Caco-2 (cell line): Measurements from ENCODE around the genes ZNF12 and UMAD1.

DNA sequence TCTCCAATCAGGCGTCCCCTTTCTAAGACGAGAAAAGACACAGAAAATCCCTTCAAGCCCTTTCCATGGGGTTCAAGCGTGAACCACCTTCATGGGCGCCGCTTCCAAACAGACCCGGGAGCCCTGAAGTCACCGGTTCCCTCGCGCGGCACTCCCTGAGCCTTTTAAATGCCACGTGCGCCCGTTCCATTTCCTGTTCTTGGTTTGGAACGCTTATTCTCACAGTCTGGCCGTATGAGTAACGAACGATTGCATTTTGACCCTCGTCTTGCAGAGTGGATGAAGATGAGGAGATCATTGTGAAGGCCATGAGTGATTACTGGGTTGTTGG lies 25.0 kb downstream of the CCZ1 start:
- PRO-cap: no peak
- RRBS: no CpG with 5 or more reads among the region's 18 CpGs

GRCh38 chr7:6023278-6024548 lies 7.5 kb upstream of the ANKRD61 start:
- PRO-cap: no peak
- RRBS: no CpG with 5 or more reads among the region's 28 CpGs

DNA sequence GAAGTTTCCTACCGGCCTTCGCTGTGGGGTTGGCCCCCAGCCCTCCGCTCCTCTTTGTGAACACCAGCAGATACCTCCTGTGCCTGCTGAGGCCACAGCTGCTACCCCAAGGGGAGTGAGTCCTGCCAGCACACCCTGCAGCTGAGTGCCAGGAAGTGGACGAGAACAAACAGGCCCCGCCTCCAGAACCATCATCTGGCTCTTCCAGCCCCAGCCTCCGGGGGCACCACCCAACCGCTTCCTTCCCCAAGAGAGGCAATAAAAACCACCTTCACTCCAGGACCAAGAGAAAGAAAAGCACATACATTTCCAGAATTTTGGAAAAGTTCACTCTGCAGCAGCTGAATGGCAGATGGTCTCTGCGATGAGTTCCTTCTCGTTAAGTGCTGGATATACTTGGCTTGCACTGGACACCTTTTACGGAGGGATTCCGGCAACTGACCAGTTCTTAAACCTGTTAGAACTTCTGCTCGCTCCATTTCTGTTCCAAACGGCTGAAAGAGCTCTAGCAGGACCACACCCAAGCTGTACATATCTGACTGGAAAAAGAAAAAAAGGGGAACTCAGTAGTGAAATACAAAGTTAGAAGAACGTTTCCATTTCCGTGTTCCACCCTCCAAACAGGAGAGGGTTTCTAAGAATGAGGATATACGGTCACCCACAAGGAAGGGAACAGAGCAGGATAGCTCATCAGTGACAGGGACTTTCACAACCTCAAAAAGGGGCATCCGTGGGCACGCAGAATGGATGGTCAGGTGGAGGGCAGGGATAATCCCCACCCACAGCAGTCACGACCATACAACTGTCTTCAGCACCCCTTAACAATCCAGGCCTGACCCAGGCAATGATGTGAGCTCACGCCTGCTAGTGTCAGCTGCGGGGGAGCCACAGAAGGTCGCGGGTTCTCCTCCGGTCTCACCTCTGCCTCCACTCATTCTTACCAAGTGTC lies 4.5 kb upstream of the ANKRD61 start:
- PRO-cap: no peak
- RRBS: no CpG with 5 or more reads among the region's 24 CpGs

DNA sequence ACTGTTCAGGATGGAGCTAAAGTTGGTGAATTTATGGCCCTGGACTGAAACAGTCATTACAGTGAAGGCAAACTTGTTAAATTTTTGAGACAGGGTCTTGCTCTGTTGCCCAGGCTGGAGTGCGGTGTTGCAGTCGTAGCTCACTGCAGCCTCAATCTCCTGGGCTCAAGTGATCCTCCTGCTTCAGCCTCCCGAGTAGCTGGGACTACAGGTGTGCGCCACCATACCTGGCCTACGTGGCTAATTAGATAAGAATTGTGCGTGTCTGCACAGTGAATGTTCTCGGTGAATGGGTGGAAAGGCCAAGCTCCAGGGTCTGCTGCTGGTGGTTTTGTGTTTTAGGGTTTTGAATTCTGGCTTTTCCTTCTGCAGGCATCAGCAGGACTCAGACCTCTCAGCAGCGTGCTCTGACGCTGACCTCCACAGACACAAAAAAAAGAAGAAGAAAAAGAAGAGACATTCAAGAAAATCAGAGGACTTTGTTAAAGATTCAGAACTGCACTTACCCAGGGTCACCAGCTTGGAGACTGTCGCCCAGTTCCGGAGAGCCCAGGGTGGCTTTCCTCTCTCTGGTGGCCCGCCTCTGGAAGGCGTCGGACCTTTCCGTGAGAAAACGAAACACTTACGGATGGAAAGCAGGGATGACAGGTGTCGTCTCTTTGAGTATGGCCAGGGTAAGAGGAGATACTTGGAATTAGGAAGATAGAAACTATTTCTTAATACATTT lies 51.8 kb downstream of the USP42 start:
- PRO-cap: no peak
- RRBS: no CpG with 5 or more reads among the region's 18 CpGs

DNA sequence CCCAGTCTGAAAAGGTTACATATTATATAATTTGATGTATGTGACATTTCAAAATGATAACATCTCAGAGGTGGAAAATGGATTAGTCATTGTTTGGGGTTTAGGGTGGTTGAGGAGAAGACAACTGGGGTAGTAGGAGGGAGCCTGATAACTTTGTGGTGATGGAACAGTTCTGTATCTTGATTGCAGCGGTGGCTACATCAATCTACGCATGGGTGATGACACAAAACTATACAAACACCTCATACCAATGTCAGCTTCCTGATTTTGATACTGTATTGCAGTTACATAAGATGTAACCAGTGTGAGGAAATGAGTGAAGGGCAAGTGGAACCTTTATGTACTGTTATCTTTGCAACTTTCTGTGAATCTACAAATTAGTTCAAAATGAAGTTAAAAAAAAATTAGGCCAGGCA lies 51.1 kb downstream of the CYTH3 start:
- PRO-cap: no peak
- RRBS: no CpG with 5 or more reads among the region's 2 CpGs

DNA sequence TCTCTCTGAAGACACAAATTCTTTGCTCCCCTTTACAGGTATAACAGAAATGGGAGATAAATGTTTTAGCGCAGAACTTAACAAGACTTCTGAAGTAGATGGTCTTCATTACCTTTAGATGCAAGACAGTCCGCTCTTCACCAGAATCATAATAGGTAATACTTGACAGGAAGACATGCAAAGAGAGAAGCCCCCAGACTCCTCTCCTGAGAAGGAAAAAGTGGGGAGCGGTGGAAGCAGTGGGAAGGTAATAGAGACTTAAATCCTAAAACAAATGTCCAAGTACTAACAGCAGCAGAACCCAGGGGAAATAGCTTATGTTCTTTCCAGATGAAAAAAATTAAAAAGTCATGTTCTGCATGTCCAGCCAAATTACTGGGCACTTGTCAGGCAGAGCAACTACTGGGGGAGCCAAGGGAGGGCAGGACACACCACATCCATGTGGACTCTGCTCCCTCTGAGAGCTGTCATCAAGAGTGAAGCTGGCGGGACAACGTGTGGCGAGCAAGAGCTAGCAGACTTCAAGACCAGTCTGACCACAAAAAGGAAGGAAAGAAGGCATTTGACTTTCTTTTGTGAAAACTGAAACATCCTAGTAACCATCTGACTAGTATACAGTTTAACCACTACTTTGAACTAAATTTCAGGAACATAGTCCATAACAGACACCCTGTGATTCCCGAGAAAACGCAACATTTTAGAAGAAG lies 15.9 kb downstream of the CYTH3 start:
- PRO-cap: no peak
- RRBS: no CpG with 5 or more reads among the region's 8 CpGs

- PRO-cap: no peak
- RRBS: no CpG with 5 or more reads among the region's 18 CpGs
Measured at GRCh38 chr7:6417057-6417786, 30.5 kb downstream of the DAGLB start.

DNA sequence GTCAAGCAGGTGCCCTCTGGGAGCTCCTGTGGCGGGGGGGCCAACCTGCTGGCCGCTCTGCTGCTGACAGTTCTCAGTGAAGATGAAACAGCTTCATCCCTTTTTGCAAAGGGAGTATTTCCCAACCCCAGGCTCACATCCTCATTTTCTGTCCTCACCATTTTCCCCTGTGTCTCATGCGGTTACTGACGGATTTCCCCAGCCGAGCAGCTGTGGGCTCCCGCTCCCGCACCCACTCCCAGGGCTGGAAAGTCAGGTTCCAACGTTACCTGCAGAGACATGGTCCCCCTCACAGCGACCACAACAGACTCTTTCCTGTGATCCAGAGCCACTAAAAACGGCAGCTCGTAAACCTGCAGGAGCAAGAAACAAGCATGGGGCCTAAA lies 23.3 kb downstream of the DAGLB start:
- PRO-cap: no peak
- RRBS: no CpG with 5 or more reads among the region's 11 CpGs

DNA sequence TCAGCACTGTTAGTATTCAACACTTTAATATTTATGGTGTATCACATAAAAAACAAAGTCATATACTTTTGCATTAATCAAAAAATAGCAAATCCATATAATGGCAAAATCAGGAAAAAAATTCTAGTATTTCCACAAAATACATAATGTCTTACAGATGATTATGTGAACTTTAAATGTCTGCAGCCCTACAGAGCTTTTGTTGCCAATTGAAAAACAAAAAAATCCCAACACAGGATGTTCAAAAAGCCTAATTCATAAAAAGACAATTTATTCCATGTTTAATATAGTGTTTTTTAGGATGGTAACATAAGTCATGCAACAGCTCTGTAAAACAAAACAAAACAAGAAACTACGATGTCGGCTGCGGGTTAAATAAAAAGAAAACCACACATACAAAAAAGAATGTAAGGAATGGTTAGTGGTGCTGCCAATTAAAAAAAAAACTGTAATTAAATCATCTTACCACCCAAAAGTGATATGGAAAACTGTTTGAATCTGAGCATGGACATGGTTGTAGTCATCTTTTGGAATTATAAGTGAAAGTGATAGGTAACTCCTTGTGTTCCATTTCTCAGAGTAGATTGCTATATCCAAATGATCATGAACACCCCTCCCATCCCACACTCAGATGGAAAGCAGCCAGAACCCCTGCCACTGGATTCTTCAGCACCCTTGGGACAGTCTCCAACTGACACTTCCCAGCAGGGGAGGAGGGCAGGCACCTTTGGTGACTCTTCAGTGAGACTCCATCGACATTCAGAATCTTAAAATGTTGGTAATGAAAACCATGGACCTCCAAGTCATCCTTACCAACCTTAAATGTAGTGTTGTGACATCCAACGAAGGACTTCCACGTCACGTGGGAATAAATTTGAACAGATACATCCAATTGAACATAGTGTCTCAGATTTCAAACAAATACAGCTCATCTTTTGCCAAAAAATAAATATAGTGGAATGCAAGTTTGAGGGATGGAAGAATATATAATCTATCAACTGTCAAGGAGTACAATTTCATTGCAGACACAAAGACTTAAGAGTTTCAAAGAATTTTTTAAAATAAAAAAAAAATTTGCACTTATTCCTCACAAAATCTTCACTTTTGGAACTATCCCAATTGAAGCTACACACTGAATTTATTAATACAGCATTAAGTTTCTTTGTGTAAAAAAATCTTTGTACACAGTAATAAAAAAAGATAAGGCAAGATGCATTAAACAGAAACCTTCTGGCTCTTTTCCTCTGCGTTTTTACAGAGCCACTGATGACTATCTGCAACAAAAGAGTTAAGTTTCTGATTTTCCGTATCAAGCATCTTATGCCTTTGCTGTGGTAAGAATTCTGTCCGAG lies 14.5 kb upstream of the DAGLB start:
- PRO-cap: no peak
- RRBS: no CpG with 5 or more reads among the region's 10 CpGs

- PRO-cap: no peak
- RRBS: no CpG with 5 or more reads among the region's 10 CpGs
Measured at GRCh38 chr7:6479036-6479532, 4.9 kb downstream of the KDELR2 start.

DNA sequence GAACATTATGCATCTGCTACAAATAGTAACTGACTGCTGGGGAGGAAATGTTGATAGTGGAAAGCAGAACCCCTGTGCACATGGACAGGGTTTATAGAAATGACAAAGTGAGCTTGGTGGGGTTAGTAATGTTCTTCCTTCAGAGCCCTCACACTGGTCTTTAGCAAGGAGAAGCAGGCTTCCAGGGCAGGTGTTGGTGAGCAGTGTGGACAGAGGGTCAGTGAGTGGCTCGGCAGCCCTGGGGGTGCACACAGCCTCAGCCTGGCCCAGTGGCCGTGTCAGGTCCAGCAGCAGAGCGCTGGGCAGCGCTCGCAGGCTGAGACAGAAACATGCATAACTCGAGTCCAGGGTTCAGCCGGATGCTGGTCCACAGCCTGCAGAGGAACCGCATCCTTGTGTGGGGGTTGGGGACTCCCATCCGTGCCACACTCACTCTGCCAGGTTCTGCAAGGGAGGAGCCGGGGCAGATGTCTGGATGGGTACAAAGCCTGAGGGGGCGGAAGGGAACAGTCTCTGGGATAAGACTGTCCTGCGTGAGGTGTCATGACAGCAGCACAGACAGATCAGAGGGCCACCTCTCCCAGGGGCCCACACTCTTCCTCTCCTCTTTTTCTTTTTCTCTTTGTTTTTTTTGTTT lies 10.9 kb upstream of the ZNF853 start:
- PRO-cap: no peak
- RRBS: 95% methylated on average over 3 of the region's 12 CpGs

- PRO-cap: no peak
- RRBS: no CpG with 5 or more reads among the region's 4 CpGs
Measured at GRCh38 chr7:6611588-6611842, 3.9 kb upstream of the ZNF853 start.

DNA sequence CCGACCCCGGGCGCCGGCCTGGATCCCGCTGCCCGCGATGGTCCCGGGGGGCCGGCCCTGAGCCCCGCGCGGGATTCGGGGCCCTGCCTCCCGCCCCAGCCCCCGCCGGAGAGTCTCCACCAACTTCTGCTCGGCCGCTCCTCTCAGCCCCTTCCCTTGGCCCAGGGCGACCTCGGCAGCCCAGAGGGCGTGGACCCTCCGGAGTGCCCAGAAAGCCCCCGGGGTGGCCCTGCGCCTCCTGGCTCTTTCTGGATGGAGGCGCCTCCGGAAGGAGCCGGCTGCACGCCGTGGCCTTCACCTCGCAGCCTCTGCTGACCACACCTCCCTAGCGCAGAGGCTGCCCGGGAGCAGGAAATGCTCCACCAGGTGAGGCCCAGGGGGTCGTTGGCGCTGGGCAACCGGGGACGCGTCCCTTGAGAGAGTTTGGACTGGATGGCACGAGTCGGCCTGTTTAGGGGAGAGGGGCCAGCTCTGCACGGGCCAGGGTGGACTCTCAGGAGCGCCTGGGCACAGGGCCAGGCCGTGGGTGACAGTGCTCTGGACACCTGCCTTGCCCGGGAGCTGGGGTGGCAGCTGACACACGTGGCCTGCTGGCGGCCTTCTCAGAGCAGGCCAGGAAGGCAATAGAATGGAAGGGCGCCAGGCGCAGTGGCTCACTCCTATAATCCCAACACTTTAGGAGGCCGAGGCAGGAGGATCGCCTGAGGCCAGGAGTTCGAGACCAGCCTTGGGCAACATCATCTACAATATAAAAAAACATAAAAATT lies 594 bp downstream of the ZNF853 start:
- PRO-cap: bidirectional peak, plus-strand start at position 334 of the sequence, minus-strand start at position 310 of the sequence
- RRBS: 6% methylated on average over 29 of the region's 50 CpGs

- PRO-cap: unidirectional peak, plus-strand start at chr7:6706491; bidirectional peak, plus-strand start at chr7:6707073, minus-strand start at chr7:6706947
- RRBS: 2% methylated on average over 35 of the region's 105 CpGs
Measured at GRCh38 chr7:6706269-6707500, at the start of gene ZNF12. Gene ZNF12, minus strand, starts transcription at chr7:6706947.

DNA sequence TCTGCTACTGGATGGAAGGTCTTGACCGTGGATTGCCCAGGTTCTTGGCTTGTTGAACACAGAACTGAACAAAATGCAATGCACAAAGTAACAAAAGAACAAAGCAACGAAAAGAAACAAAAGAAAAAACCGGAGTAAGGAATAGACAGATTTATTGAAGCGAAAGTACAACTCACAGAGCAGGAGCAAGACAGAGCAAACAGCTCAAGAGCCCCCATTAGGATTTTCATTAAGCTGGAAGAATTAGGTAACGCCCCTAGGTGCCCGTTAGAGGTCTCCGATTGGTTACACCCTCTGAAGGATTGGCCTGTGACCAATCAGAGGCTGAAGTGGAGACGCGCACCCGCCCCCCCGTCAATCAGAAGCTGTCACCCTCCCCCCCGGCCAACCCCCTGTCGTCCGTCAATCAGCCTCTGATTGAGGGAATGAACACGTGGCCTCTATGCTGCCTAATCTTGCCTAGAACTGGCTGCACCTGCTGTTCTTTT lies 1.0 kb upstream of the CCZ1B start:
- PRO-cap: unidirectional peak, minus-strand start at position 201 of the sequence
- RRBS: no CpG with 5 or more reads among the region's 15 CpGs

DNA sequence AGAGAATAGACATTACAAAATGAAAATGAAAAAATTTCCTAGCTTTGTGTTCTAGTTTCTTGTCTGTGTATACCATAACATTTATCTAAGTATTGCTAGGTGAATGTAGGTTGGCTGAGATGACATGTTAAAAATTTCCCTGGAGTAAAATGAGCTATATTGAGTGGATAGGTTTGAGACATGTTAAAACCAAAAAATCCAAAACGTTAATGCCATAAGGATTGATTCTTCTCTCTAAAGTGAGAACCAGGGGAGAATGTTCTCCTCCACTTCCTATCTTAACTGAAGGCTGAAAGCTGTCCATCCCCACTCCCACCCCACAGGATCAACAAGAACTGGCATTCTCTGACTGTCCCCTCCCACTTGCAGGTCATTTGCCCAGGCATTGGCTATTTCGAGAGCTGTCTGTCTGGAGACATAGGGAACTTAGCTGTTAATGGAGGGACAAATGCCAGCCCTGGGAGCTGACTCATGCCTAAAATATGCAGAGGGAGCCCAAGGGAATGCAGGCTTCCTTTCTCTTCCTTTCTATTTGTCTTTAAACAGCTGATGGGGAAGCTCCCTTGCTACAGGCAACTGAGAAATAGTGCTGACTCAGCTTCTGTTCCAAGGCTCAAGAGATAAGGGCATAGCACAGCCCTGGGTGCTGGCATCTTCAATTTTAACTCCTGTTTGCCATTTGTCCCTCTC lies 83.0 kb upstream of the C1GALT1 start:
- PRO-cap: bidirectional peak, plus-strand start at position 529 of the sequence, minus-strand start at position 284 of the sequence
- RRBS: no CpG with 5 or more reads among the region's 2 CpGs

GRCh38 chr7:7357536-7358274 lies 175.4 kb downstream of the C1GALT1 start:
- PRO-cap: no peak
- RRBS: no CpG with 5 or more reads among the region's 9 CpGs

DNA sequence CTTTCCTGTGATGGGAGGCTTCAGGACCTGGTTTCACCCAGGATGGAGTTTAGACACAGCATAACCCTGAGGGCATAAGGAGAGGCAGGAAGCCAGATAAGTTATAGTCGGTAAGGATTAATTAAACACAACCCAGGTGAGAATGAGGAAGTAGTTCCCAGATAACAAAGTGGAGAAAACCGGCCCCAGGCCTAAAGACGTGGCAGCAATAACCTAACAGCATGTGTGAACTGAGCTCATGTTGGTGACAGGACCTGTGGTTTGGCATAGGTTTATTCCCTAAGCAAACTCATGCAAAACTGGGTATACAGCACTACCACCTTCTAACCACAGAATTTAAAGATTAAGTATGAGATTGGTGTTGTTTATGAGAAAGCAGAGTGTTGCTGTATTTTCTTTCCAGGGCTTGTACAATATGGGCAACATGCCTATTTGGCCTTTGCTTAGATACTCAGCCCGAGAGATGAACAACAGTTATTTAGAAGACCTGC lies 119.4 kb downstream of the COL28A1 start:
- PRO-cap: no peak
- RRBS: no CpG with 5 or more reads among the region's 4 CpGs

DNA sequence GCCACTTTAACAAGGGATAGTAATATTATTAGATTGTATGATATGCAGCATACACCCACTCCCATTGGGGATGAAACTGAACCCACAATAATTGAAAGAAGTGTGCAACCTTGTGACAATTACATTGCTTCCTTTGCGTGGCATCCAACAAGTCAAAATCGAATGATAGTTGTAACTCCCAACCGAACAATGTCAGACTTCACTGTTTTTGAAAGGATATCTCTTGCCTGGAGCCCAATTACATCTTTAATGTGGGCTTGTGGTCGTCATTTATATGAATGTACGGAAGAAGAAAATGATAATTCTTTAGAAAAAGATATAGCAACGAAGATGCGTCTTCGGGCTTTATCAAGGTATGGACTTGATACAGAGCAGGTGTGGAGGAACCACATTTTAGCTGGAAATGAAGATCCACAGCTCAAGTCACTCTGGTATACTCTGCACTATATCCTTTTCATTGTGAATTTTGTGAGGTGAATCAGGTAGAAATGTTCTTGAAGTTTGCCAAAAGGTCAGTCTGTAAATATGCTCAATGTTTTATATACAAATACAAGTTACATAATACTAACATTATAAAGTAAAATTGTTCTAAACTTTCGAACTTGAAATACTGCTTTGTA lies 6.8 kb downstream of the MIOS start:
- PRO-cap: no peak
- RRBS: no CpG with 5 or more reads among the region's 9 CpGs

- PRO-cap: bidirectional peak, plus-strand start at chr7:7640752, minus-strand start at chr7:7640463; bidirectional peak, plus-strand start at chr7:7641091, minus-strand start at chr7:7640987
- RRBS: 7% methylated on average over 4 of the region's 58 CpGs
Measured at GRCh38 chr7:7640552-7641435, at the start of gene UMAD1. Gene UMAD1, plus strand, starts transcription at chr7:7640752.